ENCODE measurements around a stretch of chr1.

GRCh38 chr1:221117365-221118095 is 238.3 kb downstream of the HLX start:
- RRBS = no CpG with 5 or more reads among the region's 3 CpGs

GRCh38 chr1:221335071-221335662 is 406.7 kb downstream of the DUSP10 start:
- RRBS = no CpG with 5 or more reads among the region's 1 CpG

DNA sequence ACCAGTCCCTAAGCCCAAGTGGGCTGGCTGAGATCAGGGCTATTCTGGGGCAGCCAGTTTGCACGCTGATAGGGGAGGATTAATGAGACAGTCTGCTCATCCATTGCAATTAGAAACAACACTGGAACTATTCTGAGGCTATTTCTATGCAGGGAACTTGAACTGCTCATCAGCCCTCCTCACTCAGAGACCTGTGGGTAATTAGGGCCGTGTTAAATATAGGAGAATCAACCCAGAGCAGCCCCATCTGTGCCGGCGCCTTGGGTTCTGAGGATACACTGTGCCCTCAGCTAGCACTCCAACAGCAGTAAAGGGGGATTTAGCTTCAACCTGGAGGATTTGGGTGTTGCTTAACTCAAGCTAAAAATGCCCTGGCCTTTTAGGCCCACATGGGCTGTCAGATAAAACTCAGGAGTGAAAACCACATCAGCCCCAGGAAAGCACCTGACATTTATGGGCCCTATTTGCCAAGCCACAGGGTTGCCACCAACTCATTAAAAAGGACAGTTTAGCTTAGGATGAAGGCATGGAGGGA is 53.9 kb downstream of the DUSP10 start:
- RRBS = no CpG with 5 or more reads among the region's 4 CpGs

- RRBS = no CpG with 5 or more reads among the region's 4 CpGs
Measured at GRCh38 chr1:221734731-221735645, 6.9 kb downstream of the DUSP10 start.

DNA sequence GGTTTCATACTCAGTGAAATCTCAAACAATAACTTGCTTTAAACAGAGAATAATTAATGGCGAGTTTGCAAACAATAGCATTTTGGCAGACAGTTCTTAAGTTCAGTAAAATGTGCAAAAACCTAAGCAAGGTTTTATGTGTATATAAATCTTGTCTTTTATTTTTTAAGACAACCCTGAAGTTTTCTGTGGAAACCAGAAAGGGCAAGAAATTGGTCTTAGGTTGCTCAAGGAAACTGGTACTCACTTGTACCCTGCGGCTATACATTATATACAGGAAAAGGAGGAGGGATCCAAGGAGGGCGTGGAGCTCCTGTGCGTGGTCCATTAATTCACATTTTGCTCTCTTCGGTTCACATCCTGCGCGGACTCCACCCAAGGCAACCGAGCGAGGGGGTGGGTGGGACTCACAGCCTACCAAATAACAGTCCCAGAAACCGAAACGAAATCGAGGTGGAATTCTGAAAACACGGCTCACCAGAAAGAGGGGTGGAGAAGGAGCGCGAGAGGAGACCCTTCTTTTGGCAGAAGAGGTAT is 1.1 kb downstream of the AIDA start:
- RRBS = no CpG with 5 or more reads among the region's 15 CpGs

DNA sequence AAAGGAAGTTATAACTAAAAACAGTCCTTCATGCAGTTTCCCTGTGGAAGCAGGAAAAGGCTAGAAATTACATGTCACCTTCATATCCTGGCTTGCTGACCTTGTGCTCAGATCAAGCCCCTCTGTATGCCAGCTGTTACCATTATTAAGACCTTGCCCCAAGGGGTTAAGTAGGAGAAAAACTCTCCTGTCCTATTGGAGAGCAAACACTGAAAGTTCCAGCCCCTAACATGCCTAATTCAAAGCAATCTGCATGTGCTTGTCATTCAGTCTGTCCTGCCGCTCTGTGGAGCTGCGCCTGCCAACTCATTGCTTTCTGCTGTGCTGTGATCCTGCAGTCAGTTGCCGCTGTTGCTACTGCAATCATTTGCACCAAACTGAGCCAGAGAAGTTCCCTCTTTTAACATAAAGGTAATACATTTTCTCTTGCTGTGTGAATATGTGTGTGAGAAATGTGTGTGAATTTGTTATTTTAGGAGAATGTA is 113.4 kb downstream of the DISP1 start:
- RRBS = no CpG with 5 or more reads among the region's 3 CpGs

GRCh38 chr1:223102918-223103787 is 39.9 kb downstream of the TLR5 start:
- RRBS = no CpG with 5 or more reads among the region's 9 CpGs

GRCh38 chr1:223137410-223138060 is 5.5 kb downstream of the TLR5 start:
- RRBS = no CpG with 5 or more reads among the region's 2 CpGs

DNA sequence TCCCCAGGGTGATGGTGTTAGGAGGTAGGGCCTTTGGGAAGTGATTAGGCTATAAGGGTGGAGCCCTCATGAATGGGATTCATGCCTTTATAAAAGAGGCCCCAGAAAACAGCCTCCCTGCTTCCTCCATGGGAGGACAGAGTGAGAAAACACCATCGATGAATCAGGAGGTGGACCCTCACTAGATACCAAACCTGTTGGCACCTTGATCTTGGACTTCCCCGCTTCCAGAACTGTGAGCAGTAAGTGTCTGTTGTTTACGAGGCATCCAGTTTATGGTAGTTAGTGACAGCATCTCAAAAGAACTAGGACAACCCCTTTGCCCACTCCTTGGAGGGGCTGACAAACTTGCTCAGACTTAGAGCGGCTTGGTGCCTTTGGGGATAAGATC is 33.7 kb upstream of the TLR5 start:
- RRBS = no CpG with 5 or more reads among the region's 4 CpGs

DNA sequence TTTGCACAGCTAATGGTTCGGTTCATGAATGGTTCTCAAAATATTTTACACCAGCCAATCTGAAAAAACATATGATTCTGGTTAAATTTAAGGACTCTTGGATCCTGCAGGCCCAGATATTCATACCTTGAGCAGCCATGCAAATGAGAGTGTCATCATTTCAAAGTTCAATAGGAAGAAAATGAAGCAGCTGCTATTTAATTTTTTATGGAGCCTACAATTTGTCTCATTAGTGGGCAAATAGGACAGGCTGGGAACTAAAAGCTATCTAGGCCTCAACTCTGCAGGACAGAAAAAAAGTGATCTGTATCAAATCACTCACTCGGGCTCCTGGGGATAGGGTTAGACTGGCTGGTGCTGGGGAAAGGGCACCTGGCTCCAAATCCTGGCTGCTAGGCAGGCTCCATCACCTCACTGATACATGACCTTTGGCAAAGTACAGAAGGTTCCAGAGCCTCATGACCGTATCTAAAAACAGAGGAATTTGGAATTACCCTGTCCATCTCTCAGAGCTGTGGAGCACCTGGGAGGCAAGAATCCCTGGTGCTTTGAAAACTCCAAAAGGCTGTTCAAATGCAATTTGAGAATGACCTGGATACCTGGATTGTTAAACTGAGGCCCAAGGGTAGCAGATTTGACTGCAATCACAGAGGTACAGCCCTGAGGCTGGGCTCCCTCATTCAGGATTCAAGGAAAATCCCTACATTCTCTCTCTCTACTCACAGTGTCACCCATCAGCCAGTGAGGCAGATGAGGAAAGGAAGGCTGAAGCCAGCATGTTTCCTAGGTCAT is 51.7 kb downstream of the SUSD4 start:
- RRBS = no CpG with 5 or more reads among the region's 3 CpGs

- RRBS = no CpG with 5 or more reads among the region's 18 CpGs
Measured at GRCh38 chr1:223700459-223701763, 11.4 kb upstream of the CAPN2 start.

DNA sequence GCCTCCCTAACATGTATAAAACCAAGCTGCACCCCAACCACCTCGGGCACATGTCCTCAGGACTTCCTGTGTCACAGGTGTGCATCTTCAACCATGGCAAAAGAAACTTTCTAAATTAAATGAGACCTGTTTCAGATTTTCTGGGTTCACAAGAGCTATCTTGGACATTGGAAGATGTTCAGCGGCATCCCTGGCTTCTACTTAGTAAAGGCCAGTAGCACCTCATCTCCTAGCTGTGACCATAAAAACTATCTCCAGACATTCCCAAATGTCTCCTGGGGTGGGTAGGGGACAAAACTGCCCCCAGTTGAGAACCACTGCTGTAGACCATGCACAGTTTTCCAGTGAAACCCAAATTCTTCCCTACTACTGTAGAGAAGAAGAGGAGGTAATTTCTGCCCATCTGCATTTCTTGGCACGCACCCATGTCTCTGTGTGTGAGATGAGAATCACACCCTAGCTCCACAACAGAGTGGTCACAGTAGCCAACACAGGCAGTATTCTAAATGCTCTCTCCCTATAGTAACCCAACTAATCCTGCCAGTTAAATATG is 1.4 kb upstream of the CAPN2 start:
- RRBS = no CpG with 5 or more reads among the region's 3 CpGs

GRCh38 chr1:223713909-223714247 is 1.5 kb downstream of the CAPN2 start:
- RRBS = no CpG with 5 or more reads among the region's 3 CpGs

GRCh38 chr1:223731168-223732013 is 19.1 kb downstream of the CAPN2 start:
- RRBS = no CpG with 5 or more reads among the region's 17 CpGs

GRCh38 chr1:223732882-223733721 is 20.8 kb downstream of the CAPN2 start:
- RRBS = no CpG with 5 or more reads among the region's 6 CpGs

GRCh38 chr1:223751741-223752458 is 39.6 kb downstream of the CAPN2 start:
- RRBS = no CpG with 5 or more reads among the region's 9 CpGs

DNA sequence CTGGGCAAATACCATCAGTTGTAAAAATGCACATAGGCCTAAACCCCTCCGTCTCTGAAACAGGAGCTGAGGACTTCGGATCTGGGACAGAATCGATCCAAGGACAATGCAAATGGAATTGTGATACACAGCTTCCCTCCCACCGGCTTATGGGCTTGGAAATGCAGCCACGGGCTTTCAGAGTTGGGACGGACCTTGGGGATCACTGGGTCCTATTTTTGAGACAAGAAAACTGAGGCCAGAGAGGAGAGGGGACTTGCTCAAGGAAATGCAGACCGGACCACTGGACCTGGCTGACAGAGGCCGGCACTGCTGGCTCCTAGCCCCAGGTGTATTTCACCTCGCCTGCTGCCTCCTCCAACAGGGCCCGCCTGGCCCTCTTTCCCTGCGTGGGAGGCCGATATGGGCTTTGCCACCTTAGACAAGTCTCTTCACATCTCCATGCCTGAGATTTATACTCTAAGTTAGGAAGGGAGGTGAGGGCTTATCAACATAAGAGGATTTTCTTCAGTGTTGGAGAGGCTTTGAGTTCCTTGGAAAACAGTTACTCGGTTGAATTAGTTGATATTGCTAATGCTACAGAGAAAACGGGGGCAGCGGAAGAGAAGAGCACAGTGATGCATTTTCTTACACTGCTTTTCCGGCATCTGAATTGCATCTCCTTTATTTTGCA is 44.5 kb downstream of the CAPN2 start:
- RRBS = no CpG with 5 or more reads among the region's 16 CpGs

GRCh38 chr1:223775933-223776220 is 63.5 kb downstream of the CAPN2 start:
- RRBS = no CpG with 5 or more reads among the region's 2 CpGs

DNA sequence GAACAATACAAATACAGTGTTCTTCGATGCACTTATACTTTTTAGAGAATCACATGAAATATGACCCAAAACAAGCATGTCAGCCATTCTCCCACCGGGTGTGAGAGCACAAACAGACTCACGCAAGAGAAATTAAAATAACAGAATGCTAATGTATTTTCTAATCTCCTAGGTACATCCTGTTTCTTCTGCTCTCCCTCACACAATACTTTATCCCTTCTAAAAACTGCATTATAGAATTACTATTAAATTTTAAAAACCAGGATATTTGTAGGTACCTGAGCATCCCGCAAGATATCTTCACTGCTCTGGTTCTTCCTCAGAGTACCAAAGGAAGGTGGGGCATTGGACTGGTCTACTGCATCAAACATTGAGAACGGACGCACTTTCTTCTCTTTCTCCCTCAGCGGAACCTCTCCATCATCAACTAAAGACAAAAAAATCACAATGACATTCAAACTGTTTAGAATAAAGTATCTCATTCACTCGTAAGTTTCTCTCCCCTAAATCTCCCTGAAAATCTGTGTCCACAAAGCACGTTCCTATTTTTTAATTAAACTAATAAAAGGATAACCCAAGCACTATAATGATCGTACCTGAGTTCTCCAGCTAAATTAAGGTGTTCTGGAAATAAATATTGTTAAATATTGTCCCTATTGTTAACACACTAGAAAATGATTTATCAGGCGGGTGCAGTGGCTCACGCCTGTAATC is 46.0 kb downstream of the TP53BP2 start:
- RRBS = no CpG with 5 or more reads among the region's 12 CpGs